Mesangial cell (primary cell): ENCODE data around the genes OR5V1 and PRR3.

DNA sequence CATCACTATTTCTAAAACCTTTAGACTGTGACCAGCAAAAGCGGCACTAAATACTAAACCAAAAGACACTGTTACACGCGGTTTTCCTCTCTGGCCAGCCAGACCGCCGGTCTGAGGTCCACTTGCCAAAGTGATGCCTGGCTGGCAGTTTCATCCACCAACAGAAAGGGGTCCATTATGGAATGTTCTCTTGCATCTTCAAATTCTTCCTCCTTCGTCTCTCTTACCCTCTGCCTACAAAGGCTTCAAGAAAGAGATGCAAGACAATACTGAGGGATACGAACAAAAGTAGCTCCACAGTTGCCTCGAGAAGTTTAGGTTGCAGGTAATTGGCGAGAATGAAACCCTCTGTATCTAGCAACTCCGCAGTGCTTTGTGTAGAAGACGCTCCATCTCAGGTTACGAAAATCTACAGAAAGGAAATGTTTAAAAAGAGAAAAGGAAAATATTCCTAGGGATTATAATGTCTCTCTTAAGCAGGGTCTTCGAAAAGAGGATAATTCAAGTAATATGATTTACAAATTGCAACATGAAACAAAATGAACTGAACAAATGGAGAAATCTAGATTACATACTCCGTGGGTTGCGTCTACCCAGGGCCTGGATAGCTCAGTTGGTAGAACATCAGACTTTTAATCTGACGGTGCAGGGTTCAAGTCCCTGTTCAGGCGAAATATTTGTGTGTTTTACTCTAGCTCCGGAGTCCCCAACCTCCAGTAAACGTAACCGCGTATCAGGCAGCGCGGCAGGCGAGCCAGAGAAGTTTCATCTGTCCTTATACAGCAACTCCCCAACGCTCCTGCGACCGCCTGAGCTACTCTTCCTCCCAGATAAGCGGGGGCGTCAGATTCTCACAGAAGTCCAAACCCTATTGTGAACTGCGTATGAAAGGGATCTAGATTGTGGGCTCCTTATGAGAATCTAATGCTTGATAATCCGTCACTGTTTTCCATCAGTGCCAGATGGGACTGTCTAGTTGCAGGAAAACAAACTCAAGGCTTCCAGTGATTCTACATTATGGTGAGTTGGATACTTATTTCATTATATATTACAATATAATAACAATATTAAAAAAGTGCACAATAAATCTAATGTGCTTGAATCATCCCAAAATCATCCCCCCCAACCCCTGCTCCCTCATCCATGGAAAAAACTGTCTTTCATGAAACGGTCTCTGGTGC, 160.4 kb upstream of the SCAND3 start:
- RAMPAGE, long total RNA = no peak

DNA sequence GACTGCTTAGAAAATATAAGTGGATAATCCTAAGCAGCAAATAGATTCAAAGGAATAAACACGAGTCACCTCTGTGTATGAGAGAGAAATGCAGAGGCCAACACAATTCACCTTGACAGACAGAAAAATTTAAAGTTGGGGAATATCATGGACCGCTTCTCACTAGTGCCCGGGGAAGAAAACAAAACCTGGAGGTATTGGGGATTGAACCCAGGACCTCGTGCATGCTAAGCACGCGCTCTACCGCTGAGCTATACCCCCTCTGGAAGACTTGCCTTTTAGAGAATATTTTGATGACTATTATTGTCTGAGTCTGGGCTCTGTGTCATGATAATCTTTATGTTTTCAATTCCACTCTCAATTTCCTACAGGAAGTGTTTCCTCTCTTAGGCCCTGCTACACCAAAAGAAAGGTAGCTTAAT, 111.9 kb downstream of the TRIM27 start:
- RAMPAGE, long total RNA = no peak

DNA sequence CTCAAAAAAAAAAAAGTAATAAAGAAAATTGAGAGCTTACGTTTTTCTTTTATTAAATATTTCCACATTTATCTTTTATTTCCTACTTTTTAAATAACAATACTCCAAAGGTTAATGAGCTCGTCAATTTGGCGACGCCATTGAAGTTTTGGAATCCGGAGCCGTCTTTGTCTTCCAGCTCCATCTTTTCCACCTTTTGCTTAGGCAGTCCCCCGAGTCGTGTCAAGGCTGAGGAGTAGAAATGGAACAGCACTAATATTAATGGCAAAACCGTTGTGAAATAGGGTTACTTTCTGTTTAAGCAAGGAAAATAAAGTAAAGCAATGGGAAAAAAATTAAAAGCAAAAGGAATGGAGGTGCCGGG, 85.7 kb downstream of the TRIM27 start:
- RAMPAGE, long total RNA = no peak

- RAMPAGE, long total RNA = no peak
Observed at GRCh38 chr6:28900993-28901727, 22.6 kb downstream of the TRIM27 start.

- RAMPAGE, long total RNA = no peak
Observed at GRCh38 chr6:28980718-28981440, 24.2 kb downstream of the ZNF311 start.

GRCh38 chr6:28985939-28986665, 19.0 kb downstream of the ZNF311 start:
- RAMPAGE, long total RNA = no peak

DNA sequence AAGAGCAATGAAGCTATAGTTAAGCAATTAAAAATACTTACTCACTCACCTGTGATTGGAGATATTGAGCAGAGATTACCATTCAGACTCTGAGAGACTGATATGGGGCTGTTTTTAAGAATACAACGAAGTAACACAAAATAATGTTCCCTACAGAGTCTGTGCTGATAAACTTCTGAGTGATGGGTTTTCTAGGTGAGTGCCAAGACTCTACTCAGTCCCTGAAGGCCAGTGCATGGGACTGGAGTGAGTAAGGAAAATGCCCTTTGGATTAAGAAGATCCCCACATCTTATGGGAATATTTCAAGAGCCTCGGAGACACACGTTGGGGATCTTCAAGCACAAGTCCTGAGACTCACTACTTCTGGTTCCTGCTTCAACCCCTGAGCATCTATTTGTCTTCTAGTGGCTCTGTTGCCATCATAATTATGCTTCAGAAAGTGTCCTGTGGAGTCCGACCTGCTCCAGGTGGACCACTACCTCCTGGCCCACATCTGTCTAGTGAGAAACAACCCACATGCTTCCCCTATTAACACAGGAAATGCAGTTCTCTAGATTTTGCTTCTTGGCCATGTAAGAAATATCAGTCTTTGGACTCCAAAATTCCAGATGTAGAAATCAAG, at the start of gene OR5V1:
TSS of gene OR5V1 (minus strand) at position 283 of the 623 bp plus-strand sequence.
- RAMPAGE, long total RNA = no peak

DNA sequence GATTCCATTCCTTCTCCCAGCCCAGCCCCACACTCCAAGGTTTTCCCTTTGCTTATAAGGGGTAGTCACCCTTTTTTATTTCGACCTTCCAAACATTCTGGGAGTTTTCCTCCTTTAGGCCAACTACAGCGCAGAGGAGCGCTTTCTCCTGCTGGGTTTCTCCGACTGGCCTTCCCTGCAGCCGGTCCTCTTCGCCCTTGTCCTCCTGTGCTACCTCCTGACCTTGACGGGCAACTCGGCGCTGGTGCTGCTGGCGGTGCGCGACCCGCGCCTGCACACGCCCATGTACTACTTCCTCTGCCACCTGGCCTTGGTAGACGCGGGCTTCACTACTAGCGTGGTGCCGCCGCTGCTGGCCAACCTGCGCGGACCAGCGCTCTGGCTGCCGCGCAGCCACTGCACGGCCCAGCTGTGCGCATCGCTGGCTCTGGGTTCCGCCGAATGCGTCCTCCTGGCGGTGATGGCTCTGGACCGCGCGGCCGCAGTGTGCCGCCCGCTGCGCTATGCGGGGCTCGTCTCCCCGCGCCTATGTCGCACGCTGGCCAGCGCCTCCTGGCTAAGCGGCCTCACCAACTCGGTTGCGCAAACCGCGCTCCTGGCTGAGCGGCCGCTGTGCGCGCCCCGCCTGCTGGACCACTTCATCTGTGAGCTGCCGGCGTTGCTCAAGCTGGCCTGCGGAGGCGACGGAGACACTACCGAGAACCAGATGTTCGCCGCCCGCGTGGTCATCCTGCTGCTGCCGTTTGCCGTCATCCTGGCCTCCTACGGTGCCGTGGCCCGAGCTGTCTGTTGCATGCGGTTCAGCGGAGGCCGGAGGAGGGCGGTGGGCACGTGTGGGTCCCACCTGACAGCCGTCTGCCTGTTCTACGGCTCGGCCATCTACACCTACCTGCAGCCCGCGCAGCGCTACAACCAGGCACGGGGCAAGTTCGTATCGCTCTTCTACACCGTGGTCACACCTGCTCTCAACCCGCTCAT, 3.2 kb downstream of the OR2I1P start:
- RAMPAGE, long total RNA = no peak

GRCh38 chr6:29625411-29626244, 7.4 kb downstream of the GABBR1 start:
- RAMPAGE, long total RNA = no peak

- RAMPAGE, long total RNA = no peak
Observed at GRCh38 chr6:29628552-29628997, 4.4 kb downstream of the GABBR1 start.

DNA sequence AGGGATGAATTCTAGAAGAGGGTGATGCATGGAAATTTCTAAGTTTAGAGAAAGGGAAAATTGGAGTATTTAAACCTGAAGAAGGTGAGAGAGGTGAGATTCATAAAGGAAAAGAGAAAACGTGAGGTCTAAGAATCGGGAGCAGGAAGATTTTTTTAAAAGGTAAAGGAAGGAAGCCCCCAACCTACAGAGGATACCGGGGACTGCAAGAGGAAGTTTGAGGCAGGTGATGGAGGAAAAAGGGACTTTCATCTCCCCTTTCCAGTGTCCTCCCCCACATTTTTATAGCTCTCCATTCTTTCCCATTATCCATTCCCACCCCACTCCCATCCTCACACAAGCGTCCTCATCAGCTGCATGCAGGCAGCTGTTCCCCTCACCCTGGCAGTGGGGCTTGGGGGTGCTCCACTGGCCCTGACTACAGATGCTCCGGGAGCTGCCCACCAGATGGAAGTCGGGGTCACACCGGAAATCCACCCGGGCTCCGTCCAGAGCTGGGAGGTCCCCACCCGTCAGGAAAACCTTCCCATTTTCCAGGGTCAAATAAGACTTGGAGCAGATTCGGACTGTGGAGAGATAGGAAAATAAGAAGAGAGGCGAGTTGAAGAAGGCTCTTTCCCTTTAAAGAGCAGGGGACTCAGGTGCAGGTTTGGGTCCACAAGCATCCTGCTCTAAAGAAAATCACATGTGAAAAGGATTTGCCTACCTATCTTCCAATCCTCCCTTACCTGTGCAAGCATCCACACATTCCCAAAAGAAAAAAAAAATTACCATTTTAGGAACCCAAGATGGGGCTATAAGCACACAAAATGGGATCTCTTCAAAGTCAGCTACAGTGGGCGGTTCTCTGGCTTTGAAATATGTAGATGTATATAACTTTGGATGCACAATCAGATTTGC, 2.7 kb downstream of the GABBR1 start:
- RAMPAGE, long total RNA = no peak

DNA sequence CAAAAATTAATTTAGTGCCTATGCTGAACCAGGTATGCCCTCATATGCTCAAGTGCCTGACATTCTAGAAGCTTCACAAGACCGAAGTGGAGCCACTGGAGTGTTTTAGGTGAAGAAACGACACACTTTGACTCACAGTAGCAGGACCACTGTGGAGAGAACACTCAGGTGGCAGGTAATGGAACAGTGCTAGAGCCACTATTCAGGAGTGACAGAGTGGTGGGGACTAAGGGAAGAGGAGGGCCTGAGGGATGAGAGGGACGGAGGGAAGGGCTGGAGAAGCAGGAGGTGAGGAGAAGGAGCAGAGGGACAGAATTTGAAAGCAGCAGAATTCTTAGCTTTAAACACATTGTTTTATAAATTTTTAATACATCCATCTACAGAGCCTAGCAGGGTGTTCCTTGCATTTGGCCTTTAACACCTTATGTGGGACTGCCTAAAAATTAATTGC, 1.8 kb upstream of the HLA-F start:
- RAMPAGE, long total RNA = no peak

GRCh38 chr6:30122420-30122753, 9.5 kb upstream of the TRIM31 start:
- RAMPAGE, long total RNA = no peak

DNA sequence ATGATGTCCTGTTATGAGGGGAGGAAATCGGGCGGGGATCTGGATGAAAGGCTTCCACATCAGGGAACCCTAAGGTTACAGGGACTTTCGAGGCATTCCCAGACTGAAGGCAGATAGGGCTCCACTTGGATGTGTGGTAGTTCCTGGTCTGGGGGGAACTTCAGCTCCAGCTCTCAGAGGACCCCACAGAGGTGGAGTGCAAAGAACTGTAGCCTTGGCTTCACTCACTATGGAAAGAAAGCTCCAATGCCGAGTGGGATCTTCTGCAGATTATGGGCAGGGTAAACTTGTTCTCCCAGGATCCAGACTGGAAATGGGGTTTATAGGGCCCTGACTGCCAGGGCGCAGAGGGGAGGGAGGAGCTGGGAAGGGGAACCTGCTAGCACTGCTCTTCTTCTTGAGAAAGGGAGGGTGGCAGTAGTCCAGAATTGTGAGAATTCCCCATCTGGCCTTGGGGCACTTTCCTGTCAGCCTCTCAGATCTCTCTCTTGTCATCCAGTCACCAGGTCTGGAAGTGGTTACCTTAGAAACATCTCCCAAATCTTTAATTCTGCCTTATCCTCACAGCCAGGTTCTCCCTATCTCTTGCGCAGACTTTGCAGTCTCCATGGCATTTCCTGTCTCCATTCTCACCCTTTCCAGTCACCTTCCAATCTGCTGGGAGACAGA, 894 bp downstream of the TRIM15 start:
- RAMPAGE, long total RNA = no peak

DNA sequence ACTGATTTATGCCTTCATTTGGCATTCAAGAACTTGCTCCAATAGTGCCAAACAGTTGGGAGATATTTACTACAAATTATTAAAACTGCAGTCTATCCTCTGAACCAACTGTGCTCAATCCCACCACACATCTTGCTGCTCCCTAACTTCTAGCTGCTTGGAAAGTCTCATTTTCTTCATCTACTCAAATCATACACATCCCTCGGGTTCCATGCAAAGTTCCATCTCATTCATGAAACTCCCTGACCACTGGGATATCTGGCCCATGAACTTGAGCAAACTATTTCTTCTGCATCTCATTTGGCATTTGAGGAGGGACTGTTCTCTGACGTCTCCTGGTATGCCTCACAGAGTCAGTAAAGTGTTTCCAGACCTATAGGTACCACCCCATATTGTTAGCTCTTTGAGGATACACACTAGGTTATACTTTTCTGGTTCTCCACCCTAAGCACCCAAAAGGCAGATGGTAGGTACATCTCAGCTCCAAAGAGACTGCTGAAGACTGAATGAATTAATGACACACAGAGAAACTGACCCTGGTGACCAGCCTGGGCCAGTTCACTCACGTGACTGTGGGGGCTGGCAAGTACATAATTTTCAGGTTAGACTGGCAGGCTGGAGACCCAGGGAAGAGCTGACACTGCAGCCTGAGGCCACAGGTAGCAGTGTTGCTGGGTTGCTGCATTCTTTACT, 36.7 kb upstream of the TRIM39 start:
- RAMPAGE, long total RNA = no peak

GRCh38 chr6:30327292-30327619, 529 bp downstream of the TRIM39 start:
- RAMPAGE, long total RNA = no peak

DNA sequence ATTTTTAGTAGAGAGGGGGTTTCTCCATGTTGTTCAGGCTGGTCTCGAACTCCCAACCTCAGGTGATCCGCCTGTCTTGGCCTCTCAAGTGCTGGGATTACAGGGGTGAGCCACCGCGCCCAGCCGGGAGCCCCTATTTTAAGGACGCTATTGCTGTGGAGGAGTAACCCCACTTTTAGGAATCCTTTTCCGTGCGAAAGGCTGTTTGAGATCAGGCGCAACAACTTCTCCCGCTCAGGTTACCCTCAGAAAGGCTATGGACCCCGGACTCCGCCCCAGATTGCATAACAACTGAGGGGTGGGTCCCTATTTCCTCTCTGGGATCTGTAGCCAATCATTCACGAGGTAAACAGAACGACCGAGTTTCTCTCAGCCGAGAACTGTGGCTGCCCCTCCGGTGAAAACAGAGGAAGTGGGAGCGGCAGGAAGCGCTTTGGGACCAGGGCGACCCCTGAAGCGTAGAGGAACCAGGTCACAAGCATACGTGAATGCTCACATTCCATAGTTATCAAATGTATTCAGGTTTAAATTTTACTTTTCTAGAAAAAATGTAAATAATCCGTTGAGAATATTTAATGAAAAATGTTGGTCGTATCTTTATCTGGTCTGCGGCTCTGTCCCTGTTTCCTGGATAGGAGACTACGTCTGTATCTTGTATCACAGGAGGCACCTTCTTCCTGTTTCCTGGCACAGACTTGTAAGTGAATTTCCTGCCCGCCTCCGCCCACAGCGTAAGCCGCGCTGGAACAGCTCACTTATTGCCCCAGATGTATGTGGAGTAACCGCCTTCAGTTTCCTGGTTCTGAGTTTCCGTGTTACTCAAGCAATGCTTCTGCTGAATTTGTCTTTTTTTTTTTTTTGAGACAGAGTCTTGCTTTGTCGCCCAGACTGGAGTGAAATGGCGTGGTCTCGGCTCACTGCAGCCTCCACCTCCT, 26.9 kb downstream of the HLA-E start:
- RAMPAGE, long total RNA = no peak

GRCh38 chr6:30549568-30550144, 6.6 kb downstream of the GNL1 start:
- RAMPAGE, long total RNA = no peak

- RAMPAGE, long total RNA = start-site peak on the plus strand at chr6:30557333-30557341, 33 reads
Observed at GRCh38 chr6:30557164-30558163, at the start of gene PRR3. TSS of gene PRR3 (plus strand) at chr6:30557295.

DNA sequence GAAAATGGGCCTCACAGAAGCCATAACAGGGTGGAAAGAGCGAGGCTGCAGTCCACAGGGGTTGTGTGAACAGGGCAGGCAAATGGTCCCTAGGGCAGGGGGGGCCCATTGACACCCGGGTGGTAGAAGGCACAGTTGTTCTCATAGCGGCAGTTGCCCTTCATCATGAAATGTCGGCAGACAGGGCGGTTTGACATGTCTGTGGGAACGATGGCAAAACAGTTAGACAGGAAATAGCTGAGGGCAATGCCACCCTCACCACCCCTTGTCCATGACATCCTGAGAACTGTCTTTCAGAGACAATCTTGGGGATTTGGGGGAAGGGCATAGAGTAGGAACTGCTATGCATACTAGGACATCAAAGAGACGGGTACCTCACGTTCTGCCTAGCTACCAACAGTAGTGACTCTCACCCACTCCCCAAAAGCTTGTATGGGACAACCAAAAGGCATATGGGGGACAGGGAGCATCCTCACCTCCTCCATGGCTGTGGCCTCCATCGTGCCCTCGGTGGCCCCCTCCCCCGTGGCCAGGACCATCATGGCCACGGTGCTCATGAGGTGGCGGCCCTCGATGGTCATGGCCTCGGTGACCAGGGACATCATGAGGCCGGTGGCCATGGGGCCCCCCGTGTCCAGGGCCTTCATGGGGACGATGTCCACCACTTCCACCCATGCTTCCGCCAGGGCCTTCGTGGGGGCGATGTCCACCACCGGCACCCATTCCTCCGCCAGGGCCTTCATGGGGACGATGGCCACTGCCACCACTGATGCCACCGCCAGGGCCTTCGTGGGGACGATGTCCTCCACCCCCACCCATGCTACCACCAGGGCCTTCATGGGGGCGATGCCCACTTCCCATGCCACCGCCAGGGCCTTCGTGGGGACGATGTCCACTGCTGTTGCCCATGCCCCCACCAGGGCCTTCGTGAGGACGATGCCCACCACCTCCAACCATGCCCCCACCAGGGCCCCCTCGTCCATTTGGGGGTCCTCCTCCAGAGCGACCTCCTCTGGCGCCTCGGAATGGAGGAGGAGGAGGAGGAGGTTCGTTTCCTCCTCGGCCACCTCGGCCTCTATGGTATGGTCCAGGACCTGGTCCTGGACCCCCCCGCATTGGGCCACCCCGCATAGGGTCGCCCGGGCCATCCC, 15.2 kb downstream of the PPP1R10 start:
- RAMPAGE, long total RNA = no peak